Transverse colon (tissue), 4 donors: Measurements from ENCODE around the gene PLEKHH1.

DNA sequence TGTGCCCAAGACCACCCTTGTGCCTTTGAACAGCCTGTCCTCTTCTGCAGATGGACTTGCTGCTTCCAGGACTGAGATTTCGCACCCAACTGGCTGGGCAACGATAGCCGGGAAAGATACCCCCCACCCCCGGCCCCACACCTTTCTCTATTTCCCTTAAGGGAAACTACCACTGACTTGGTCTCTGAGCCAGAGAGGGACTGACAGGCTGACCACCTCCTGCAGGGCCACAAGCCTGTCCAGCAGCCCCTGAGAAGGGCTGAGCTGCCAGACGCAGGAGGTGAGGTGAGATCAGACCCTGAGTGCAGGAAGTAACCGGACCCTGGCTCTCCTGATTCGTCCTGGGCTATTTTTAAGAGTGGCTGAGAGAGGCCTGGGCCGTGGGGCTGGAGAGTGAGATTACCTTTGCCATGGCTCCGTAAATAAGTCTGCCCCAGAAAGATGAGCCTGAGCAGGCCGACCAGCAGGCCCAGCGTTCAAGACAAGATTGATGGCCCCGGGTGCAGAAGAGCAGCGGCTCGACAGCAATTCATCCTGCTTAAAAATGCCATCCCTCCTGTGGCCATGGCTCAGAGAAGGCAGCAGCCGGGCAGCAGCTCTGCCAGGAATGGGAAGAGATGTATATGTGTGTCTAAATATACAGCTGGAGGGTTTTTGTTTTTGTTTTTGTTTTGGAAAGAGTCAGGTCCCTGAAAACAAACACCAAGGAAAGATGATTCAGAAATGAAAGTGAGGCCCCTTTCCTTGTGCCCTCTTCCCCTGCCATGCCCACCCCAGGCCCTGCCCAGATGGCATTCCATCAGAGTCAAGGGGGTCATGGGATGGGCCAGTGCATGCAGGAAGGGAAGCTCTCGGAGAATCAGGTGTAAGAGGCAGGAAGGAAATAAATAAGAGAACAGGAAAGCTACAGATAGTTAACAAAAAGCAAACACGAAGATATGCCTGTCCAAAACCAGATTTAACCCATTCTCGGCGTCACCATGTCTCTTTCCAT lies 54.1 kb downstream of the SPTB start:
- PRO-cap = no peak
- RAMPAGE, long total RNA, 4 experiments = no peak in any of the 4 experiments

- PRO-cap = no peak
- RAMPAGE, long total RNA, 4 experiments = no peak in any of the 4 experiments
Measured at GRCh38 chr14:64915421-64915620, 1.1 kb downstream of the CHURC1 start.

DNA sequence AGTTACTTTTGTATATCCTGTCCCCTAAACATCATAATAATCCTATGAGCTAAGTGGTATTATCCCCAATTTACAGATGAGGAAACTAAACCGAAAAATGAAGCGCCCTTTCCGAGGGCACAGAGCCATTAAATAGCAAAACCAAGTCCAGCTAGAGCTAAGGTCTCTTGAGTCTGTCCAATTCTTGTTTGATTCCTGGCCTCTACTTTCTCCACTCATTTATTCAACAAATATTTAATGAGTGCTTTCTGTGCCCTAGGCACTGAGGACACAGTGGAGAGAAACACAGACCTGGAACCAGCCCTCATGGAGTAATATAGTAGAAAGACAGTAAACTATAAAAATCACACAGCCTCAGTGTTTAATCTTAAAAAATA lies 593 bp downstream of the GPX2 start:
- PRO-cap = no peak
- RAMPAGE, long total RNA, 4 experiments = no peak in any of the 4 experiments

- PRO-cap = no peak
- RAMPAGE, long total RNA, 4 experiments = no peak in any of the 4 experiments
Measured at GRCh38 chr14:64950836-64951607, 8.5 kb upstream of the GPX2 start.

DNA sequence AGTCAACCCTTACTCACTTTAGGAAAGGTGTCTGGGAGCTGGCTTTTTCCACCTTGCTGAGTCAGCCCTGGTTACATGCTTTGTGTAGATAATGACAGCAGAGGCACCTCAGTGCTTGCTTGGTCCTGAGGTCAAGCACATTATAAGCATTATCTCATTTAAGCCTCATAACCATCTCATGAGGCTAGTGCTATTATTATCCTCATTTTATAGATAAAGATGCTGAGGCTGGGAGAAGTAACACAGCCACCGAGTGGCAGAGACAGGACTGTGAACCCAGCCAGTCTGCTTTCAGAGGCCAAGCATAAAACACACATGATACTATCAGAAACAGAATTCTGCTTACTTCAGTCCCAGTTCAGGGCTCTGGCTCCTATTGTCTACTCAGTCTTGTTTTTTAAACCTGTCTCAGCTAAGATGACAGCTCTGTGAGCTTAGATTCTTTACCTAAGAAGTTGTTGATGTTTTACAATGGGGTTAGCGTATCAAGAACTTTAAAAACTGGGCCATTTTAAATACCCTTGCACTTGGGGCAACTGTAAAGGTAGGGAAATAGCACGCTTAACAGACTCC lies 29.3 kb downstream of the MAX start:
- PRO-cap = bidirectional peak, plus-strand start at position 111 of the sequence, minus-strand start at position 63 of the sequence
- RAMPAGE, long total RNA, 4 experiments = no peak in any of the 4 experiments

GRCh38 chr14:65077421-65077885 lies 24.9 kb downstream of the MAX start:
- PRO-cap = no peak
- RAMPAGE, long total RNA, 4 experiments = no peak in any of the 4 experiments

GRCh38 chr14:65228491-65228815 lies 126.1 kb upstream of the MAX start:
- PRO-cap = no peak
- RAMPAGE, long total RNA, 4 experiments = no peak in any of the 4 experiments

- PRO-cap = no peak
- RAMPAGE, long total RNA, 4 experiments = start-site peak on the minus strand in 1 of 4 experiments, at chr14:65318790-65318816 at its widest, 6 reads per replicate
Measured at GRCh38 chr14:65318461-65319079, 94.0 kb upstream of the FUT8 start.

- PRO-cap = no peak
- RAMPAGE, long total RNA, 4 experiments = no peak in any of the 4 experiments
Measured at GRCh38 chr14:65482994-65483490, 70.5 kb downstream of the FUT8 start.

DNA sequence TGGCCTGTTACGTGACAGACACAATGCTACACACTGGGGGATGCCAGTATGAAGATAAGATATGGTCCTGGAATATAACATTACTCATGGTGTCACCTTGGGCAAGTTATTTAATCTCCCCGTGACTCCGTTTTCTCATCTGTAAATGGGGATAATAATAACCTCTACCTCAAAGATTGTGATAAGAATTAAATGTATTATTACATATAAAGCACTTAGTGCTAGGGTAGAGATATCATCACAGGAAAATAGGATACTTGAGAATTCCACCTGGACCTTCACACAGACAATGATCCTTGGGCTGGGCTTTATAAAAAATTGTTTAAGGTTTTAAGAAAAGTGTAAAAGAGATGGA lies 377.7 kb upstream of the CCDC196 start:
- PRO-cap = no peak
- RAMPAGE, long total RNA, 4 experiments = no peak in any of the 4 experiments

DNA sequence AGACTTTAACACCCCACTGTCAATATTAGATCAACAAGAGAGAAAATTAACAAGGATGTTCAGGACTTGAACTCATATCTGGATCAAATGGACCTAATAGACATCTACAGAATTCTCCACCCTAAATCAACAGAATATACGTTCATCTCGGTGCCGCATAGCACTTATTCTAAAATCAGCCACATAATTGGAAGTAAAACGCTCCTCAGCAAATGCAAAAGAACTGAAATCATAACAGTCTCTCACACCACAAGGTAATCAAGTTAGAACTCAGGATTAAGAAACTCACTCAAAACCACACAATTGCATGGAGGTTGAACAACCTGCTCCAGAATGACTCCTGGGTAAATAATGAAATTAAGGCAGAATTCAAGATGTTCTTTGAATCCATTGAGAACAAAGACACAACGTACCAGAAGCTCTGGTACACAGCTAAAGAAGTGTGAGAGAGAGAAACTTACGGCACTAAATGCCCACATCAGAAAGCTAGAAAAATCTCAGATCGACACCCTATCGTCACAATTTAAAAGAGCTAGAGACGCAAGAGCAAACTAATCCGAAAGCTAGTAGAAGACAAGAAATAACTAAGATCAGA lies 196.4 kb downstream of the GPHN start:
- PRO-cap = no peak
- RAMPAGE, long total RNA, 4 experiments = start-site peak on the plus strand in 2 of 4 experiments, centred at positions 344 to 417 of the sequence, 6 to 10 reads per replicate

DNA sequence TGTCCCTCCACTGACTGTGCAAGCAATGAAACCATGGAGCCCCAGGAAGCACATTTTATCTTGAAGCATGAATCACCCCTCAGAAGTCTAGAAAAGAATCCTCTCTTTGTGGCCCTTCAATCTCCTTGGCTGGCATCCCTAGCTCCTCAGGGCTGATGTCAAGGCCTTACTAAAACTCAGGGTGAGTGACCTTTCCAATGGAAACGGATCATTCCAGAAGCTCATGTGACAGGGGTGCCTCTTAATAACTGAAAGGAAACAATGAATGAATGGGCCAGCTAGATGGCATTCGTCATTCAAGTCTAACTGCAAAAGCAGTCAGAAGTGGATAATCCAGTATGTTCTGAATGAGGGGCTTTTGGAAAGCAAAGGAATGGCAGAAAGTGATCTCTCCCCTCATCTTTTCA lies 22.2 kb upstream of the PLEKHH1 start:
- PRO-cap = no peak
- RAMPAGE, long total RNA, 4 experiments = no peak in any of the 4 experiments

- PRO-cap = bidirectional peak, plus-strand start at chr14:67533124, minus-strand start at chr14:67533095; bidirectional peak, plus-strand start at chr14:67533675, minus-strand start at chr14:67533567; bidirectional peak, plus-strand start at chr14:67533939, minus-strand start at chr14:67533742
- RAMPAGE, long total RNA, 4 experiments = start-site peak on the plus strand in 2 of 4 experiments, at chr14:67533110-67533169 at its widest, 21 to 35 reads per replicate
Measured at GRCh38 chr14:67532707-67533809, at the start of gene PLEKHH1. TSS of gene PLEKHH1 (plus strand) at chr14:67533290.

DNA sequence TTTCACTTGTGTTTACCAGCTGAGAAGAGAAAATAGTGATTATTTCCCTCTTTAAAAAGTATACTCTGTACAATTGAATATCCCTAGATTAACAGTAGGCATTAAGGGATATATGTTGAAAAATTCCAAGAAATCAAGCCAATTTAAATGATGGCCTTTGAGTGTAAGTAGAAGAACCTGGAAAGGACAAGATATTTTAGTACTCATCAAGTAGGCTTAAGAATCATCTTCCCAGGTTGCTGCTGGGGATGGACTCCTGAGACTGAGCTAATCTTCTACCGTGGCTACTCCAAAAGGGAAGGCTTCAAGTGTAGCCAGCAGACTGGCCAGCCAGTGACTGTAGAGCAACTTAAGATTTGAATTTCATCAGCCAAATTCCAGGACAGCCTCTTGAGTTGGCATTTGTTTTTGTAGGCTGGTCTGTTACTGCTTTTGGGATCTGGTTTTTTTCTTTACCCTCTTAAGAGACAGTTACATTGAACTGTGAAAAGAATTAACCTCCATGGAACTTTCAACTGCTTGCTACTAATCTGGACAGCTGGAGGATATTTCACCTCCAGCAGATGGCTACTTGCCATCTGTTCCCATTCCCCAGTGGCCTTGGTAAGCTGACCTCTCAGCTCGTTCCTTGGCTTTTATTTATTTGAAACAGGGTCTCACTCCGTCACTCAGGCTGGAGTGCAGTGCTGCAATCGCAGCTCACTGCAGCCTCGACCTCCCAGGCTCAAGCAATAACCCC lies 20.8 kb downstream of the VTI1B start:
- PRO-cap = no peak
- RAMPAGE, long total RNA, 4 experiments = no peak in any of the 4 experiments

- PRO-cap = bidirectional peak, plus-strand start at chr14:67695165, minus-strand start at chr14:67694819
- RAMPAGE, long total RNA, 4 experiments = no peak in any of the 4 experiments
Measured at GRCh38 chr14:67694649-67695249, 815 bp downstream of the RDH11 start.

GRCh38 chr14:67775678-67776394 lies 40.6 kb downstream of the ZFYVE26 start:
- PRO-cap = no peak
- RAMPAGE, long total RNA, 4 experiments = start-site peak on the minus strand in 2 of 4 experiments, at chr14:67775941-67776340 at its widest, 13 to 21 reads per replicate

- PRO-cap = no peak
- RAMPAGE, long total RNA, 4 experiments = no peak in any of the 4 experiments
Measured at GRCh38 chr14:67954472-67955089, 135.0 kb downstream of the RAD51B start.

DNA sequence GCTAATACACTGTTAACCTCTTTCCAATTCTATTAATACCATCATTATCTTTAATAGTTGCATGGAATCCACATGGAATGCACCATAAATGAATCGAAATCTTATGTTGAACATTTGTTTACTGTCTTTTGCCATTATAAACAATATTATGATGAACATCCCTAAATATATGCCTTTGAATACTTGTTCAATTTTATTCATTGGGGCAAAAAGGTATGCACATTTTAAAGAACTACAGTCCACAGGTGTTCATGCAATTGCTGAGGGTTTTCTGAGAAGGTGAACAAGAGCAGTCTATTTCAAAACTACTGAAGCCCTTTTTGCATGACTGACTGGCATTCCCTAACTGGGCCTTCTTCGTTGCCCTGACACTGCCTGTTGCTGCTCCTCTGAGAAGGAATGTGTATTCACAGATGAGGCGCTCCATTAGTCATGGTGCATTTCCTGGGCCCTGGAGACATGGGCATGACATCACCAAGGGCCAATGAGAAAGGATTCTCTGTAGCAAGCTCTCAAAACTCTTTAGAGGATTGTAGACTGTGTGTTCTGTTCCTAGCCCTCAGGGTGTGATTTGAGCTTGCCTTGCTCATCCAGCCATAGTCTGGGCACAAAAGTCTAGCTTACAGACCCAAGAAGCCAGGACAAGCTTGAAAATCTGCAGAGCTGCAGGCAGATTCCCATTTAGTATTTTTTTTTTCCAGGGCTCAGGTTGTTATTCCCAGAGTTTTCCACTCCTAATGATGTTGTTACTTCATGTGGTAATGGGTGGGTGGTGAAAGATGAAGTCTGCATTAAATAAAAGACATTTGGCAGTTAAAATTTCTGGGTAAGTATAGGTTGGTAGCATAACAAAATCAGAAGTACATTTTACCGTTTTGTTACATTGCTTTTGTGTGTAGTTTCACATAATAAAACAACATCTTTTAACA lies 318.1 kb downstream of the RAD51B start:
- PRO-cap = no peak
- RAMPAGE, long total RNA, 4 experiments = no peak in any of the 4 experiments

GRCh38 chr14:68146739-68147300 lies 327.2 kb downstream of the RAD51B start:
- PRO-cap = no peak
- RAMPAGE, long total RNA, 4 experiments = no peak in any of the 4 experiments

DNA sequence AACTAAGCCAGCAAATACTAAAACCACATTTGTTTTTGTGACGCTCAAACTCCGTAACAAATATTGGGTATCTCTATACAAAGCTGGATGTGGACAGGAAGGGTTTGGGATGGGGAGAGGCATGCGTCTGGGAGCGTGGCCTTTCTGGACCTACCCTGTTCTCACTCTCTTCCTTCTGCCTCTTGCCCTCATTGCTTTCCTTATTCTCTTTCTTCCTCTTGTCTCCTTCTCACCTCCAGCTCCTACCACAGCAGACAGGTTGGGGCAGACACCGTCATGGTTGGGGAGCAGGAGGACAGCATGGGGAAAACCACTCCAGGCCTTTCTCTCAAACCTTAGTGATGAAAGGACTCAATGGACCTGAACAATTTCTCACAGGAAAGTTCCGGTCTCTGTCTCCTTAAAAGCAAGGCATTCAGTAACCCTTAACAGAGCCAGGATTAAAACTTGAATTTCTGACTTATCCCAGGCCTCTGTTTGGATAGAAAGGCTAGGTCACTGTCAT lies 465.3 kb downstream of the RAD51B start:
- PRO-cap = no peak
- RAMPAGE, long total RNA, 4 experiments = no peak in any of the 4 experiments